Bronchus fibroblast of lung (primary cell): ENCODE measurements around a stretch of chr2.

DNA sequence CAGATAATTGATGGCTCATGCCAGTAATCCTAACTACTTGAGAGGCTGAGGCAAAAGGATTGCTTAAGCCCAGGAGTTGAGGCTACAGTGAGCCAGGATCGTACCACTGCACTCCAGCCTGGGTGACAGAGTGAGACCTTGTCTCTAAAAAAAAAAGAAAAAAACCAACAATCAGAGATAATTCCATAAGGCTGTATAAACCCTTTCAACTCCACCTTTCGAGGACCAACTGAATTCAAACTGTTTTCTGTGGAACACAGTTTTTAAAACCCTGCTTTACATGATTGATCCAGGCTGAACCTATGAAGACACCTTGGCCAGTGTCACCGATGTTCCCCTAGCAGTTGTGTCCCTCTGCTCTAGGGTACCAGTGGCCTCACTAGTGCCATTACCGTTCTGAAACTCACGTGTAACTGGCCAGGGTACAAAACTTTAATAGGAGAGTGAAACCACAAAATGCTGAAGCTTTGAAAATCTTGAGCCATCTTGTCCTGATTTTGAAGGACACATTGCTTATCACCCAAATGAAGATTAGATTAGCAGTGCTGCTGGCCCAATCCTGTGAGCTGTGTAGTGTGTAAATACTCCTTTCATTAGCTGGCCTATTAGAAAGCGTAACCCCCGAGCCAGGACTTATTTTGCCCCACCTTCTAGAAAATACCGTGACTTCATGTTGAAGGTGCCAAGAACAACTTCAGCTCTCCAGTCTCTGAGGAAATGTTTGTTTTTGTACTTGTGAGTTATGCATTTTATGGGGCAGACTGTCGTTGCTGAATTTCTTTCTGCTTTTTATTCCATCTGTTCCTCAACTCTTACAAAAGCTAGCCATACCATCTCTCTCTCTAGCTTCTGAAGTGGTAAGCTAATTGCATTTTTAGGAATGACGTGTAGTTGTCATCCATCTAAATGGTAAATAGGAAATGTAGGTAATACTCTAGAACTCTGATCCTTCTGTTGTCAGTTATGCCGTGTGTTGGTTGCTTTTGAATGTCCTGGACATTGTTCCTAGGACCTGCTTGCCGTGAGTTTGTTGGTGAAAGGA, 147.8 kb upstream of the MAP3K20 start:
- RAMPAGE, long total RNA, result no peak

DNA sequence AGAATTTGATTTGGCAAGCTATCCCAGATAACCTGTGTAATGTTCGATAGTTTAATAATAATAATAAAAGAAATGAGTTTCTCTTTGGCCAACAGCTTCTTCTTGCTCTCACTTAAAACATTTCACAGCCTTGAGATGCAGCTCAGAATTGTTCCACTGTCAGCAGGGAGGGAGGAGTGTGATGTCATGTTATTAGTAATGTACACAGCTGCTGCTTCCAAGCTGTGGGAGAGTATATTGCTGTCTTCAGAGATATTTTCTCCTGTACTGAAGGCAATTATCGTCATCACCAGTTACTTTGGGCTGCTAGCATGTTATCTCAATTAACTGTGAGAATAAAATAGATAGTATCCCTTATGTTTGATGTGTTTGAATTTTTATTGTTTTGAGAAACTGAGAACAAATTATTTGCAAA, 146.9 kb upstream of the MAP3K20 start:
- RAMPAGE, long total RNA, result no peak

GRCh38 chr2:172943623-172943969, 132.1 kb upstream of the MAP3K20 start:
- RAMPAGE, long total RNA, result no peak

- RAMPAGE, long total RNA, result no peak
These were observed 73.7 kb upstream of the MAP3K20 start for GRCh38 chr2:173001850-173002515.

DNA sequence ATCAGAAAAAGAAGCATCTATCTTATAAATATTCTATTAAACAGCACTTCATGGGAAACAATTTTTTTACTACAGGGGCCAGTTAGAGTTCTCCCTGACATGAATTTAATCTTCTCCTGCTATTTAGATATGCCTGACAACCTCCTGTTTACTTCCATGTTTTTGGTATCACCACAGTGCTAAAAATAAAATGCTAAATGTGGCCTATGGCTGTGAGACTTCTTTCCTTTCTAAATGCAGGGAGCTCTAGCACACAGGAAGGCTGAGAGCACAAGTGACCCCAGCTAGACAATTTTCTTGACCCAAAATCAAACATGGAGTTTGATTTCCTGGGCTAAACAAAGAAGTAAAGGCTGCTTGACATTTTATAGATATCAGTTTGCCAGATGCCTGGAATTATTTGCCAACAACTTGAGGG, 47.9 kb upstream of the MAP3K20 start:
- RAMPAGE, long total RNA, result no peak

DNA sequence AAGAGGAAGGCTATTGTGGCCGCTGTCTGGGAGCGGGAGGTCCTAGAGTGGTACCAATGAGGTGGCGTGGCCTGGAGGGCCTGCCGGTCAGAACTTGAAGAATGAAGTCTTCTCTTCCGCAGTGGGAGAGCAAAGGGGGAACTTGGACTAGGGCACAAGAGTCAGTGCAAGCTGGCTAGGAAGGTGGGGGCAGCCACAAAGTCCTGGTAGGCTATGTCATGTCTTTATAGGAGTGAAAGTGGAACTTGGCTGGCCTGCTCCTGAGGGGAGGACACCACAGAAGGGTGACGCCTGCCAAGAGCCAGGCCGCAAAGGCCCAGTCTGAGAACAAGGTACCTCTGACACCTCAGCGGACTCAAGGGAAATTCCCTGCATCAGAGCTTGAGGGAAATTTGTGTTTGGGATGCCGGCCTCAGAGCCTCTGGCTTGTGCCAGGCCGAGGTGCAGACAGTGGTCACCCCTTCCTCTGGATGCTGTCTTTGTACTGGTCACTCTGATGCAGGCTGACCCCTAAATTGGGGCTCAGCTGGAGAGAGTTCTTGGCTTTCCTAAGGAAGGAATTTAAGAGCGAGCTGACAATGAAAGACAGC, 32.1 kb upstream of the MAP3K20 start:
- RAMPAGE, long total RNA, result no peak

DNA sequence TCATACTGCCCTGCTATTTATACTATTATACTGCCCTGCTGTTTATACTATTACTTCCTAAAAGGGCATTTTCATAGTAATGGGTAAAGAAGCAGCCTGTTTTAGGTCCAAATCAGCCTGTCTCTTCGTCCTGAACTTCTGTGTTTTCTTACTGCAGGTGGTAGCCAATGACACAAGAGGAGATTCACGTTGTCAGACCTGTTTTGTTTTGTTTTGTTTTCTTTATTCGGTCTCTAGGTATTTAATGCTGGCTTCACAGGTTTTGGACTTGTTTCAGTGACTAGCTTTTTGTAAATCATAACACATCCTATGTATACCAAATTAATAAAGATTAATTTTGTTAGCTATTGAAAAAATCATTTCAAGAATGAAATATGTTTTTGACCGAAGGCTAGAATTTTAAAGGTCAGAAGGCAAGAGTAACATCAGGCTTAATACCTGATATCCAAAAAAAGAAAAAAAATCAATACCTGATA, 116.5 kb downstream of the MAP3K20 start:
- RAMPAGE, long total RNA, result no peak

DNA sequence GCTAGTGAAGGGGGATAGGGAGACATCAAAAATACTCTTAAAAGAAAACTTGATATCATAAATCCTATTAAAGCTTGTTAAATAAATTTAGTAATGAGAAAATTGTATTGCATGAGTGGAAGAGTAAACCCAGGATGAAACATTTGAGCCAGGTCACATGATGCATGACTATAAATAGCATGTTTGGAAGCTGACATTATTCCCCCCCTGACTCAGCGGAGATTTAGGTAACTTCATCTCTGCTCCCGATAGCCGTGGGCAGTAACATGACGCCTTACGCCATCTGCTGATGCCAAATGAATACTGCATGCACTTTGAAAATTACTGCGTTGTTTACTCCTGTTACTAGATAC, 134.8 kb downstream of the MAP3K20 start:
- RAMPAGE, long total RNA, result no peak

DNA sequence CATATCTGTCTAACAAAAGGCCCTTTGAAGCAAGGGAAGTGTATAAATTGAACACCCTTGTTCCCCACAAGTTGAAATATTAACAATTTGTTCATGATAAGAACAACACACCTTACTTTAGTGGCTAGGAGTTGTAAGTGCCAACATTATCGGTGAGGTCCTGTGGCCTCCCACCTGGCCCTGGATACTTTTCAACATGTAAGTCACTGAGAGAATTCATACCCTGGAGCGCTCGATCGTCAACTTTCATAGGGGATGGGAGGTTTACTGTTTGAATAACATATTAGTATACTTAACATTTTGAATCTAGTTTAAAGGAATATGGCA, 116.2 kb upstream of the CDCA7 start:
- RAMPAGE, long total RNA, result no peak

DNA sequence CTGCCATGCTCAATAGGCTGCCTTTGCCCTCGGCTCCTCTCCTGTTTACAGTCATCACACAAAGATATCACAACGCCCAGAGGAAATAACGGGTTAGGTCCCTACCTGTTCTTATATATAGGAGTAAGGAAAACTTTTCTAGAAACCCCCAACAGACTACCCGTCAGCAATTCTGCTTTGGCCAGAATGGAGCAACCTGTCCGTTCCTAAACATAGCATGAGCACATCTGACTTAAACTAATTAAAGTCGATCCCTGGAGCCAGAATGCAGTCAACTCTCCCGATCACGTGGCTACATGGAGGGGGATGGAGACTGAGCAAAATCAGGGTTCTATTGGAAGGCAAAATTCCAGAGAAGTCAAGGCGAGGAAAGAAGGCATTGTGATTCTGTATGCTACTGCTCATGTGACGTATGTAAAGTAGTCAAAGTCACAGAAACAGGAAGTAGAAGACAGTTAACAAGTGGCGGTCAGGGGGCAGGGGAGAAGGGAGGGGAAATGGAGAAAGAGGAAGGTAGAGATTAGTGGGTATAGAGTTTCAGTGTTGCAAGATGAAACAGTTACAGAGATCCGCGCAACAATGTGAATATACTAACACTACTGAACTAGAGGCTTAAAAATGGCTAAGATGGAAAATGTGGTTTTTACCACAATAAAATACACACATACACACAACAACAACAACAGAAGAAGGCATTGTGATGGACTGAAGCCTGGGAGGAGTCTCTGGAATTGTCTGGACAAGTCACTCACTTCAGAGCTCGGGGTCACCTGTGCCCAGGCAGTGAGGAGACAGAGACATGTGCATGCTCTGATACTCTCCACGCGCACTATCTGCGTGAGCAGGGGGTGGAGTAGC, 90.1 kb upstream of the CDCA7 start:
- RAMPAGE, long total RNA, result no peak

GRCh38 chr2:173355286-173356042, 792 bp downstream of the CDCA7 start:
- RAMPAGE, long total RNA, result no peak

DNA sequence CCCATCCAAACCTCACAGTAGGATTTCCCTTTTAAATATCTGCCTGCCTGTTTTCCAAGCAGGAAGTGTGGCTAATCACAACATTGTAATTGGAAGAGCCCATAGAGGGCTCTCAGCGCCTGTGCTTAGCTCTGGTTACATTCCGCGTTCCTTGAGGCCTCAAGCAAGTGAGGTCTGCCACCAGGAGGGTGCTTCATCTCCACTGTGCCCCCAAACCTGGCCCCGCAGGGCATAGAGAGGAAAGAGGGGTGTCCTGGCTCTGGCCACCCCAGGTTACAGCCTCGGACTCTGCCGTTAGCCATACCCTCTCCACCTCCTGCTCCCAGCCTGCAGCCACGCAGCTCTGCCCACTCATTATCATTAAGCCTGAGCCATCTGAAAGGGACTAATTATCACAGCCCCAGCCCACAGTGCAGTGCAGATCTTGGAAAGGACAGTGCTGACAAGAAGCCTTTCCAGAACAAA, 214.8 kb downstream of the SP3 start:
- RAMPAGE, long total RNA, result no peak

- RAMPAGE, long total RNA, result no peak
These were observed 28.3 kb downstream of the SP3 start for GRCh38 chr2:173936647-173937585.

GRCh38 chr2:173949432-173949986, 15.7 kb downstream of the SP3 start:
- RAMPAGE, long total RNA, result no peak

- RAMPAGE, long total RNA, result no peak
These were observed 2.5 kb downstream of the SP3 start for GRCh38 chr2:173962701-173962996.

DNA sequence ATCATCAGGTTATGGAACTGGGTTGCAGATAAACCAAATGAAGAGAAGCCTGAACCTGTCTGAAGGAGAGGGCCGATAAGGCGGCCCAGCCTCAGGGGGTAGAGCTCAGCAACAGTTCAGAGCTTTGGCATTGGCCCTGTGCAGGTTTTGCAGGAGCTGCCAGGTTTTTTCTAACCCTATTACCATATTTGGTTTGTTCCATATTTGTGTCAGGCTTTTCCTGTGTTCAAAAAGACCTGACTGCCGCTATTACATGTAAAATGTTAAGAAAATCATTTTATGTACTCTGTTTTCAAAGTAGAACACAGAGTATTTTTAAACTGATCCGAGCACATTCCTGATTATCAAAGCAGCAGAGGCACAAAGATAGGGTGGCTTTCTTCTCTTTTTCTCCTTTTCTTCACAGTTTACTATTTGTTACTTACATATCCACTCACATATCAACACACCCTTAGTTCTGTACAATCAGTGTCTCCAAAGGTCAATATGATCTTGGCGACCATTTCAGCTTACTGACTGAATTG, 20.1 kb upstream of the SP3 start:
- RAMPAGE, long total RNA, result no peak

GRCh38 chr2:174325756-174327189, 8.5 kb upstream of the SP9 start:
- RAMPAGE, long total RNA, result no peak

GRCh38 chr2:174335590-174336226, 954 bp downstream of the SP9 start:
- RAMPAGE, long total RNA, result no peak

DNA sequence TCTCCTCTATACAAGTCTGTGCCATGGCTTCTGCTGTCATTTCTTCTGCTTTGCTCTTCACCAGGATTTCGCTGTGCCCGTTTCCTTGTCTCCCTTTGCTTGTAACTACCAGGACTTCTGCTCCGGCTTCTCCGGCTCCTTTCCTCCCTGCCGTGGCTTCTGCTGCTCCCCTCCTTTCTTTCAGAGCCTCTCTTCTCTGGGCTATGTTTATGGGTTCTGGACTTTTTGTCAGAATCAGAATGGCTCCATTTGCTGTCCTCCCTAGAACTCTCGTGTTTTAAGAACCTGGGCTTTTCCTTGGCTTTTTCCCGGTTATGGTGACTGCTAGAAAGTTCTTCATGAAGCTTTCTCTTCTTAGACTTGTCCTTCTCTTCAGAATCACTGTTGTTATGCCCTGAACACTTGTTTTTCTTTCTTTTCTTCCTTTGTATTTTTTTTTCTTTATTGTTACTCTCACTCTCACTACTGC, 13.8 kb downstream of the SP9 start:
- RAMPAGE, long total RNA, result no peak

- RAMPAGE, long total RNA, result no peak
These were observed 15.6 kb downstream of the SP9 start for GRCh38 chr2:174350403-174350796.